ENCODE measurements around a stretch of chr15.

DNA sequence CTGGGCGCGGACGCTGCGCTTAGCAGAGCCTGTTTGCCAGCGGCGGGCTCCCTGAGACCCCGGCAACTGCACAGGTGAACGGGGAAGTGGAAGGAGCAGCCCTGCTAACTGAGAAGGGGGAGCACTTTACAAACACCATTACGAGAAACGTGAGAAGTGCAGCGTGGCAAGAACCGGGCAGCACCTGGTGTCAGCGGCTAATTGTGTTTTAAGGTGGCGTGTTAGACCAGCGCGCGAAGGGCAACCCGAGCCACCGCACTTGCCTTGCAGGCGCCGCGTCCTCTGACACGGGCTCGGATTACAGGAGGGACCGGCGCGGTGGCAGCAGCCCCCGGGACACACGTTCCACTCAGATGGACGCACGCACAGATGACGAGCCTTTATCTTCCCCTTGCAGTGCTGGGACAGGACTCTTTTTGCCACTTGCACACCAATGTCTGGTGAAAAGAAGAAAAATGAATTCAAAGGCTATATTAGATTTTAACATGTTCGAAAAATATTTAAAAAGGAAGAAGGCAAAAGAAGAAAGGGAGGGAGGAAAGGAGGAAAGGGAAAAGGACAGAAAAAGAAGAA lies 307.6 kb upstream of the ARRDC4 start:
- PRO-cap: no peak
- RRBS, 2 experiments: under 1% methylated on average over 6 of the region's 33 CpGs; no CpG with 5 or more reads in 1 of the 2 experiments

DNA sequence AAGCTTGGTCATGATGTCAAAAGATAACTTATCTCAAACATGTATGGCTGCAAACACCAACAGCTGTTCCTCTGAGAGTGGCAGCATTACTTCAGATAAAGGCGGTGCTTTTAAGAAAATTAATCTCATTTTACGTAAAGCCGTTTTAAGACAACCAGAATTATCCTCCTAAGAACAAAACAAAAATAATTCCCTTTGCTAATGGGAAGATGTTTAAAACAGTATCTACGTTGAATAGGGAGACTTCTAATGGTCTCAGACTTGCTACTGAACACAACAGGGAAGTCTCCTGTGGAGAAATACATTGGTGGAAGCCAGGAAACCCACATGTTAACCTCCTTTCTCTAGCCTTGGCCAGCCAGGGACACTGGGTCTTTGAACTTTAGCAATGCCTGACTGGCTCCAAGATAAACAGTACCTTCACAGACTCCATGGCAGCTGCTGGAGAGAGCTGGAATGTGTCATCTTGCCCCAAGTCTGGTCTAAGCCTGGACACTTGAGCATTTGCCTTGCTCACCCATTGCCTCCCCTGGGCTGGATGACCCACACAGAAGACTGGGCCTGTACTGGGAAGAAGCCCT lies 18.2 kb downstream of the ARRDC4 start:
- PRO-cap: no peak
- RRBS, 2 experiments: no CpG with 5 or more reads among the region's 4 CpGs

DNA sequence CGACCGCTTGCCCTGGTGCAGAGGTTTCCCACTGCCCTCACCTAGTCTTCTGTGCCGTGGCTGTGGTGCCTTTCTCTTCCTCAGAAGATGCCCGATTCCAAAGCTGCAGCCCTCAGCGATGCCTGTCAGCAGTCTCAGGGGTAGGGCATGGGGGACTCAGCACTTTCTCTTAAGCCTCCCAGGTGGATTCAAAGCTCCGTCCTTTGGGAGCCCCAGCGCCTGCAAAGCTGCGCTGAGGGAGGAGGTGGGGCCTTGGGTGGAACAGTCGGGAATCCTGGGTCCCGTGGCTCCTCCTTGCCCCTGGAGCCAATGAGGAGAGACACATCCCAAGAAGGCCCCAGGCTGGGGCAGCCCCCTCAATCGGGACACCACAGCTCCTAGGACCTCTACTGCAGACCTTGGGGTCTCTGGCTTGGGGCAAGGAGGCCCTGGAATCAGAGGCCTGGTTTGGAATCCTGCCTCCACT lies 227.5 kb upstream of the IGF1R start:
- PRO-cap: no peak
- RRBS, 2 experiments: no CpG with 5 or more reads among the region's 11 CpGs

DNA sequence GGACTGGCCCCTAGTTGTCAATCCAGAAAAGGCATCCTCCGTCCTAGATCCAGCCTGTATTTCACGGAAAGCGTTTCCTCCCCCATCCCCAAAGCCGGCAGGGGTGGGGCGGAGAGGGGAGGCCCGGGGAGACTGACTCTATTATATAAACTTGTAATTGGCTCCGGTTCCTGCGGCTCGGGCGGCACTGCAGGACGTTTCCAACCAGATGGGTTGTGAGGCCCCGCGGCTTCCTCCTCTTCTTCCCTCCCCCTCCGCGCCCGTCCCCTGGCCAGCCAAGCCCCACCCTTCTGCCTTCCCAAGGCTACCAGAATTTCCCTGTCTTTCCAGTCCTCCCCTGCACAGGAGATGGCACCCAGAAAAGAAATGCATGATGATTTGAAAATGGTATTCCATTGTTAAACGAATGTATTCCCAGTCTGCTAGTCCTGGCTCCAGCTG lies 99.7 kb upstream of the IGF1R start:
- PRO-cap: no peak
- RRBS, 2 experiments: no CpG with 5 or more reads among the region's 17 CpGs

GRCh38 chr15:98599786-98600222 lies 48.5 kb upstream of the IGF1R start:
- PRO-cap: no peak
- RRBS, 2 experiments: no CpG with 5 or more reads among the region's 5 CpGs

GRCh38 chr15:98667226-98667993 lies 19.1 kb downstream of the IGF1R start:
- PRO-cap: no peak
- RRBS, 2 experiments: no CpG with 5 or more reads among the region's 17 CpGs

GRCh38 chr15:98674354-98674865 lies 26.1 kb downstream of the IGF1R start:
- PRO-cap: no peak
- RRBS, 2 experiments: no CpG with 5 or more reads among the region's 9 CpGs

GRCh38 chr15:98714148-98714618 lies 65.8 kb downstream of the IGF1R start:
- PRO-cap: no peak
- RRBS, 2 experiments: no CpG with 5 or more reads among the region's 10 CpGs

DNA sequence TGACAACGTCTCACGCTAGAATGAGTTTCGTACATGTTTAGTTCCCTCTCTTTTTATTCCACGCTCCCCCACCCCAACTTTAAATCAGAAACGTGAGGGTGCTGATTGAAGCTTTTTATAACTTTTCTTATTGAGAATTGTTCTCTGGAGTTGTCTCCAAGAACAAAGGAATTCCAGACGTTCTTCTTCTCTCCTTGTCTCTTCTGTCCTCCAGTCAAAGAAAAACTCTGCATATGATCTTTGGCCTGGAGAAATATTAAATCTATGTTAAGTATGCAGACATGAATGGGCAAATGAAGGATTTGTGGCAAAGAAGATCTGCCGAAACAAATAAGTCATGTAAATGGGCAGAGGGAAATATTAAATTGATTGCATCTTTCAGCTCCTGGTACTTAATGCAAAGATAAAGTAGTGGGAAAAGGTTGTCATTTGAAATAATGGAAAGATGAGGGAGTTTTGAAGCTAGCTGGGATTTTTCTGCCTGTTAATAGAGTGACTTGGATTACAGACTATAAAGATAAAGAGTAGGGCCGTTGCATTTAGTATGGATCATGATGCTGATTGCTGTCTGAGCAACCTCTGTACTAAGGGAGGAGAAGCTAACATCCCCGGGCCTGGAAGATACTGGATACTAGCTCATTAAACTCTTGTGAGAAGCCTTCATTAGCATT lies 74.9 kb downstream of the IGF1R start:
- PRO-cap: no peak
- RRBS, 2 experiments: no CpG with 5 or more reads among the region's 9 CpGs

GRCh38 chr15:98731627-98732227 lies 83.4 kb downstream of the IGF1R start:
- PRO-cap: no peak
- RRBS, 2 experiments: no CpG with 5 or more reads among the region's 9 CpGs

DNA sequence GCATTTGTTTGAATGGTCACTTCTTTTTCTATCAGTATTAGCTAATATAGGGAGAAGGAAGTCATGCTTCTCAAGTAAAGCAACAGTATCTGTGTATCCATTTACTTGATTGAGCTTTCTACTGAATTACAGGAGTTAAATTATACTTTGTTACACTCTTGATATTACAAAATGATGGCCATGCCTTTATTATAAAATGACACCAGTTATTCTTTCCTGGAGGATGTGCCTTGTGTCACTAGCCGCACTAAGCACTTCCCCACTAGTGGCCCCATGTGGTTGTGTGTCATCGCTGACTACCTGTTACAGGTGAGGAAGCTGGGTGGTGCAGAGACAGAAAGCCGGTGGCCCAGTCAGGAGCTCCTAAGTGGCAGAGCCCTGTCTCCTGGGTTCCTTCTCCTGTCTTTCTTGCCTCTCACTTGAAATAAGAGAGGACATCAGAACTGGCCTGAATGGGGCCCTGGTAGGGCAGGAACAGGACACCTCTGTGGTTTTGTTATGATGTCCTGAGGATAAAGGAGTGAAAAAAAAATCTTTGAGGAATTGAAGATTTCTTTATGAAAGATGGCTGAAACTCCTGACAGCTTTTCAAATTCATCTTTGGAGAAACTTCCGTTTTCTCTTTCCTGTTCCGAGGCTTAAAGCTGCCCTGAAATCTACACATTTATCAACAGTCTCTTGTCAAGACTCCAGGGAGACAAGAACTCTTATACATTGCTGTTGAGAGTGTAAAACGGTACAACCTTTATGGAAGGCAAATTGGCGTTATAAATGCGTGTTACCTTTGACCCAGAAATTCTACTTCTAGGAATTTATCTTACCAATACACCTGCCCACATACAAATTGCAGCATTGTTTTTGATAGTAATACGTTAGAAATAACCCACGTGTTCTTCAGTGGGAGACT lies 97.0 kb downstream of the IGF1R start:
- PRO-cap: no peak
- RRBS, 2 experiments: no CpG with 5 or more reads among the region's 10 CpGs

GRCh38 chr15:98775148-98775990 lies 127.0 kb downstream of the IGF1R start:
- PRO-cap: no peak
- RRBS, 2 experiments: no CpG with 5 or more reads among the region's 10 CpGs

DNA sequence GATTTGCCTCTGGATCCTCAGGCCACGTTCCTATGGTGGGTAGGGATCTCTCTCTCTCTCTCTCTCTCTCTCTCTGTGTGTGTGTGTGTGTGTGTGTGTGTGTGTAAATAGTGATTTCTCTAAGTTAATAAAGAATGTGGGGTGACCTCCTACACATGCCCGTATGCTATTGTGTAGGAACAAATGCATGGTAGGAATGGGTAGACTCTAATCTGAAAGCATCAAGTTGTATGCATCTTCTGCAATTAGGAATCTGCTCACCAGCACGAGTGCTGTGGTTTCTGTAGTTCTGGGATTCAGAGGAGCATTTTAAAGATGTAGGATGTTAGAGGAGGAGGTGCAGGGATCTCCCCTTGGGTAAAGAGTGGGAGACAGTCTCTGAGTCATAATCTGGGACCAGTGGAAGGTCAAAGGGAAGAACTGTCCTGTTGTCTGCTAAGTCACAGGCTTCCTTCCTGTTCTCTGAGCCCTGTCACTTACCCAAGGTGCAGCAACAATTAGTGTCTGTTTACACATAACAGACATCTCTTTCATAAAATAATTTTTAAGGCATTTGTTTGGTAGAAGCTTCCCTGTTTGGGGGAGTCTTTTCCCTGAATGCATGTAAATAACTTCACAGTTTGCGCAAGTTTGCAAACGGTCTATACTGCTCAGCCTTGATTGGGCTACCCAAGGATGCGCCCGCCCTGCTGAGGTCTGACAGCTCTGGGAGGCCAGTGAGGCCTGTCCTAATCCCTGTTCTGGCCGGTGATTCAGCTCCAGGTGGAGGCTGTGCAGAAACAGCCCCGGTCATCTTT lies 139.8 kb downstream of the IGF1R start:
- PRO-cap: no peak
- RRBS, 2 experiments: 25 to 38% methylated on average over 1 of the region's 9 CpGs

GRCh38 chr15:98800396-98800981 lies 152.2 kb downstream of the IGF1R start:
- PRO-cap: no peak
- RRBS, 2 experiments: no CpG with 5 or more reads among the region's 9 CpGs

DNA sequence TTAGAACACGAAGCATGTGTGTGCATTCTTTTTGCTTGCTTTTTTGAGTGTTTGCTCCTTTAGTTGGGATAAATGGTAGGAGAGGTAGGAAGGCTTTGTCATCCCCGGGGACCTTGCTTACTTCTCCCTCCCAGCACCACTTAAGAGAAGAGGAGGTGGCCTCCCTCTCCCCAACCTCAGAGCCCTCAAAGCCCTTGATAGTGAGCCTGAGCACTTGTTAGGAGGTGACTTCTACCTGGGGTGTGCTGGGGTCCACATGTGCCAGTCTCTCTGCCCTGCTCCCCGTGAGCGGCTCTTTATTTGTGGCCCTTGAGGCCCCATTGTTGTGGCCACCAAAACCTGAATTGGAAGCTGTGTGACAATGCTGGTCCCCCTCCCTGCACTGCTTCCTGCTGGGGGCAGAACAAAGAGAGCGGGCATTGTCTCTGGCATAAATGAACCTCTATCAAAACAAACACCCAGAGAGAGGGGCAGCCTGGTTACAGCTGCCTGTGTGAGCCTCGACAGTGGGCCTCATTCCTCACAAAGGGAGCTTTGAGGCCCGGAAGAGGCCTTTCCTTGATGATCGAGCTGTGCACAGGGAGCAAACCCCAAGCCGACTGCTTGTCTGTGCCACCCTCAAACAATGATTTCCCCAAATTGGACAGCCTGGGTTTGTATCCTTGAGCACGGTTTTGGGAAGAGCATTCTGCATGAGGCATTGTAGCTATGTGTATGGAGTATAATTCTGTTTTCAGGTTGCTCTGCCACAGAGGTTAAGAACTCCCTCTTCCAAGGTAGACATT lies 152.8 kb downstream of the IGF1R start:
- PRO-cap: no peak
- RRBS, 2 experiments: no CpG with 5 or more reads among the region's 10 CpGs

GRCh38 chr15:98835072-98835700 lies 172.4 kb downstream of the PGPEP1L start:
- PRO-cap: no peak
- RRBS, 2 experiments: no CpG with 5 or more reads among the region's 3 CpGs

DNA sequence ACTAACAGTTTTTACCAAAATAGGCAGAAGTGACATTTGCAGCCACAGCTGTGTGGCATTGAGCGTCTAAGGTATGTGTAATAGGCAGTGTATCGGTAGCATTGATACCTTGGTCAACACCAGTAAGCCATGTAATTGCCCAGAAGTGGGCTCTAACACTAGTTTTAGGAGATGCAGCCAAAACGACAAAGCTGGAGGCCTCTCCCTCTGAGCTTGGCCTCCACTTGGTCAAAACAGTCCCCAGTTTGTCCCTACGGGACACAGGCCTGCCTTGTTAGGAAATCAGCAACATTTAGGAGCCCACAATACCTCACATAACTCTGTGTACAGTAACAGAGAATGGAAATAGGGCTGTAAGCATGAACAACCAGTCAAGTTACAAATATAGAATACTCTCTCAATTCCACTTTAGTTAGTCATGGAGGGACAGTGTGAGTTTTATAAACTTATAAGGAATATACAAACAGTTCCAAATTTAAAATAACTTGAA lies 129.6 kb downstream of the PGPEP1L start:
- PRO-cap: no peak
- RRBS, 2 experiments: no CpG with 5 or more reads among the region's 4 CpGs

- PRO-cap: no peak
- RRBS, 2 experiments: no CpG with 5 or more reads among the region's 11 CpGs
Measured at GRCh38 chr15:98943184-98943968, 64.2 kb downstream of the PGPEP1L start.

- PRO-cap: no peak
- RRBS, 2 experiments: no CpG with 5 or more reads among the region's 4 CpGs
Measured at GRCh38 chr15:98963589-98963850, 44.1 kb downstream of the PGPEP1L start.

DNA sequence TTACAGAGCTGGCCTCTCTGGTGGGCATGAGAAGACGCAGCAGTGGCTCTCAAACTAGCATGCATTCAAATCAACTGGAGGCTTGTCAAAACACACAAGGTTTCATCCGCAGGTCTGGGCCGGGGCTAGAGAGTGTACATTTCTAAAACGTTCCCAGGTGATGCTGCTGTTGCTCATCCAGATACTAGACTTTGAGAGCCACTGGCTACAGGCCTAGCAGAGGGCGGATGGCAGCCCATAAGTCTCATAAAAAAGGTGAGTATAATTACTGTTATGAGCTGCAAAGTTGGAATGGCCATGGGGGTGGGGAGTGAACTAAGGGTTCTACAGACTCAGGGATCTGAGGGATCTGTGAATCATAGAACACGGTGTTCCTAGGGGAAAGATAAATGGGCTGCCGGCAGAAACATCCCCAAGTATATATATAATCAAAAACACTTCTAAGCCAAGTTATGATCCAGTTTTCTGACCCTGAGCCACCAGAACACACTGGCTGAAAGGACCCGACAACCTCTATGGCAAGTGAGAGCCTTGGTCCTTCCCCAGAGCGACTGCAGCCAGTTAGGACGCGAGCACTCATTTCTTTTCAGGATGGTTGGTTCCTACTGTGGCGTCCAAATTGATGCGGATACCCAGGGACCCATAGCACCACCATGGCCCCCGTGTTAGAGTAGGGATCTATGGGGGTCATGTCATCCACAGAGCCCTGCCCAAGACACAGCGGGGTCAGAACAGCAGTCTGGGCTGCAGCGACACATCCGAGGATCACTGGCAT lies 7.9 kb upstream of the SYNM start:
- PRO-cap: no peak
- RRBS, 2 experiments: no CpG with 5 or more reads among the region's 17 CpGs

Data from astrocyte (in vitro differentiated cells and primary cell).